ENCODE measurements around a stretch of chrX.

DNA sequence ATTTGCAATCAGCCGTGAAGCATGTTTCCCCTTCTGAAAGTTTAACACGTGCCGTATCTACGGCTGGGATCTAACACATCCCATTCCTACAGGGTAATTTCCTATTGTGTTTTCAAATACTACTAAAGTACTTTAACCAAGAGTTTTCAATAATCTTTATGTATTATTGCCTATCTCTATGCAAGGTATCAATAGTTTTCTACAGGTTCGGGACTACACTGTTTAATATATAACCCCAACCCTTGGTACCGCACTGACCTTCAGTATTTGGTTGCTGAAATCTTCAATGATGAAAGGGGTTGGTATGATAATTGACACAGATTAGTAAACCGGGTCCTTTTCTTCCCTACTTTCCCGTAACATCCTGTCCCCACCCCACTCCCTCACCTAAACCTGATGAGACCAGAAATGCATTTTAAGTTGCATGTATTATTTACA lies 825 bp upstream of the BRWD3 start:
- PRO-cap, result no peak

GRCh38 chrX:85154911-85155394 lies 88.6 kb downstream of the SATL1 start:
- PRO-cap, result no peak

GRCh38 chrX:86001982-86002584 lies 45.3 kb downstream of the CHM start:
- PRO-cap, result no peak

DNA sequence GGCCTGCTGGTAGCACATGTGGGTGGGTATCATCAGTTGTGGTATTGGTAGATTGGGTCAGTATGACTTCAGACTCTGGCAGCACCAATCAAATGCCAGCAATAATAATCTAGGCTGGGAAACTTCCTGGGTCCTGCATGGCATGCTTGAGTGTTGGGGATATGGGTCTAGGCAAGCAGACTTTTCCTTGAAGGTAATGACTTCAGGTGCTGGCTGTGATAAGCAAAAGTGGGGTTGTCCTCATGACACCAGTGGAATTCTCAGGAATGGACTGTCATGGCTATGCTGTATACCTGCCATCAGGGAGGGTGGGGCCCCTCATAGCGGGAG lies 577.5 kb downstream of the DACH2 start:
- PRO-cap, result no peak

- PRO-cap, result no peak
Observed at GRCh38 chrX:87409536-87409883, 108.1 kb upstream of the KLHL4 start.

- PRO-cap, result no peak
Observed at GRCh38 chrX:87728445-87728953, 210.9 kb downstream of the KLHL4 start.

DNA sequence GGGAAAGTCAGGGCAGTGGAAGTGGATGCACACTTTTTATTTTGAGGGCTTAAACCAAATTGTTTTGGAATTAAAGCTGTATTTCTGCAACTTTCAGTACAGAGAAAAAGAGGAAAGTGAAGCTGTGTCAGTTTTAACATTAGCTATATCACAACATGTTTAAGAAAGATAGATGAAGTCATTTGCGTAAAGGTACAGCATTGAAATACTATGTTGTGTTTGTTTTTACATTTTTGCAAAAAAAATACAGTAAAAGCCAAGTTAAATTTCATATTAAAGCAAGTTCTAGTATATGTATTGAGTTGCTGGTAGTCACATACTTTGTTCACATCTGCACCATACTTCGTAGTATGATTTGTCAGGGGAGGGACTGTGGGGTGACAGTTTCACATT lies 194.0 kb downstream of the TGIF2LX start:
- PRO-cap, result no peak

- PRO-cap, result no peak
Observed at GRCh38 chrX:96685652-96686028, 998 bp downstream of the DIAPH2 start.

DNA sequence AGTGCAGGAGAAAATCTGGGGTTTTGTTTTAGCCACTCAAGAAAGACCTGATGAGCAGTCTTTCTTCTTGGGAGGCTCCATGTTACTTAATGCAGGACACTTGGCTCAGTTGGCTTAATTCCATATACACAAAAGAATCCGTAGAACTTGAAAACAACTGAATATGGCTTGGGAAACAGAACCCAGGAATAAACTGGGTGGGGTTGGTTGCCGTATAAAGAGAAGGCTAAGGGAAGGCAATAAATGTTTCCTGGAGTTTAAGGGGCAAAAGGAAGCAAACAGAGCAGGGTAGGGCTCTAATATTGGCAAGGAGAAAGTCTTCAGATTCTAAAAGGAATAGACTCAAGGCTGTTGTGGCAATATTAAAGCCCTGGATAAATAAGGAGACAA lies 8.4 kb downstream of the TNMD start:
- PRO-cap, result no peak

- PRO-cap, result no peak
Observed at GRCh38 chrX:100644974-100645521, 1.0 kb downstream of the SRPX2 start.

GRCh38 chrX:100649509-100650279 lies 5.7 kb downstream of the SRPX2 start:
- PRO-cap, result no peak

DNA sequence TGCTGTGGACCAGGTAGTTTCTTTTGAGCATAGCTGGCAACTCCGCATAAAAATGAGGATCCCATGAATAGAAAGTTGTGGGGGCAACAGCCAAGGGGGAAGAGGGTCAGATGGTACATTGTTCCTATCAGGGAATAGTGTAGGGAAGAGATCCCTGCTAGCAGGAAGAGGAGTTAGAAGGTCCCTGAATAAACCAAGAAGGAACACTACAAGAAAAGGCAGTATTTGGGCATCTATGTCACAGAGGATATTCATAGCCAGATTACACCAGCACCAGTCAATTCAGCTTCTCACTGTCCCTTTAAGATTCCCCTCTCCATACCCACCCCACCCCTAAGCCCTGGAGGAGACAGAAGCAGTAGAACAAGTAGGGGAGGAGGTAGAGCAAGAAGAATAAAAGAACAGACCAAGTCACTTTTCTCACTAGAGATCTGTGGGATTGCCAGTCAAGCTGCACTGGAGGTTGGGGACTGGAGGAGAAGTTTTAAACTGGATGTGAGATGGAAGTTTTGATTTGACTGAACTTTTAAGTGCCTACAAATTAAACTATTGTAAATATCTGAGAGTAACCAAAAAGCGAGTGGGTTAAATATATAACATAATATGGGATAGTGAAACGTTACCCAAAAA lies 9.3 kb upstream of the SYTL4 start:
- PRO-cap, result no peak

GRCh38 chrX:100829781-100830295 lies 9.6 kb downstream of the CSTF2 start:
- PRO-cap, result no peak

GRCh38 chrX:101164556-101165544 lies 54.7 kb upstream of the DRP2 start:
- PRO-cap, result no peak

DNA sequence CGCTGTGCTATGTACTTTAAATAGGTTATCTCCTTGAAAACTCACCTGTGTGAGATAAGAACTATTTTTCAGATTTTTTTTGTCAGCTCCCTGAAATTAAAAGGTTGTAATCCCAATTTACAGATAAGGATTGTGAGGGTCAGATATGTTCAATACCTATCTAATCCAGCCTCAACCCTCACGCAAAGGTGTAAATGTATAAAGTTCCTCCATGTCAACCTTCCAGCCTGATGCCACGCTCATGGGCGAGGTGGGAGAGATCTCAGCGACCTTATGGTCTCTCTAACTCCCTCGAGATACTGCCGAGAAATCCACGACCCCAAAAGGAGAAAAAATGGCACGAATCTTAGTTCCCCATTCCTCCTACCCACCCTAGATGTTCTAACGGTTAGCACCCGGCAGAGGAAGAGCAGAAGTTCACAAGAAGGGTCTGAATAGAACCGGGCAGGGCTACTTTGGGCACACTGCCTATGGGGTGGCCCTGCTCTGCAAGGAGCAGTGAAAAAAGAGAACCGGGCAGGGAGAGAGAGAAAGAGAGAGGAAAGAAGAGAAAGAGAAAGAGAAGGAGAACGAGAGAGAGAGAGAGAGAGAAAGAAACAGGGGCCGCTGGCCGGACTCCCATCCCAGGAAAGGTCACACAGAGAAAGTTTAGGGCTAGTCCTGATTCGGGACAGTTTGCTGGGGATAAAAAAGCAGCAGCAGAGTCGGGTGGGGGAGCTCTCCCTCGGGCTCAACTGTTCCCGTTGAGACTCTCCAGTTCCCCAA lies 652 bp downstream of the GLA start:
- PRO-cap, result no peak

- PRO-cap, result no peak
Observed at GRCh38 chrX:101424471-101425324, 16.7 kb downstream of the HNRNPH2 start.

DNA sequence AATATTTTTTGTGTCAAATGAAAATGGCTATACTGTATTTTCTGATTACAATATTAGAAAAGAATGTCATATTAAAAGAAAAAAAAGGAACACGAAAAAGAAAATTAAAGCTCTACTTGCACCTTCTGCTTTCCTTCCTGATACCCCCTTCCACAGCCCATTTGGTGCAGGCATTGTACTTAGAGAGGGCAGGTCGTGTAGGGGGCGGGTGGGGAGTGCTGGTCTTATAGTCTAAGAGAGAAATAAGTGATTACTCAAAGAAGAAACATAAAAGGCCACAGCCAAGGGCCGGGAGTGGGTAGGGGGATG lies 459 bp upstream of the ARMCX4 start:
- PRO-cap, result no peak

GRCh38 chrX:101617203-101617691 lies 553 bp downstream of the ARMCX6 start:
- PRO-cap, result no peak

DNA sequence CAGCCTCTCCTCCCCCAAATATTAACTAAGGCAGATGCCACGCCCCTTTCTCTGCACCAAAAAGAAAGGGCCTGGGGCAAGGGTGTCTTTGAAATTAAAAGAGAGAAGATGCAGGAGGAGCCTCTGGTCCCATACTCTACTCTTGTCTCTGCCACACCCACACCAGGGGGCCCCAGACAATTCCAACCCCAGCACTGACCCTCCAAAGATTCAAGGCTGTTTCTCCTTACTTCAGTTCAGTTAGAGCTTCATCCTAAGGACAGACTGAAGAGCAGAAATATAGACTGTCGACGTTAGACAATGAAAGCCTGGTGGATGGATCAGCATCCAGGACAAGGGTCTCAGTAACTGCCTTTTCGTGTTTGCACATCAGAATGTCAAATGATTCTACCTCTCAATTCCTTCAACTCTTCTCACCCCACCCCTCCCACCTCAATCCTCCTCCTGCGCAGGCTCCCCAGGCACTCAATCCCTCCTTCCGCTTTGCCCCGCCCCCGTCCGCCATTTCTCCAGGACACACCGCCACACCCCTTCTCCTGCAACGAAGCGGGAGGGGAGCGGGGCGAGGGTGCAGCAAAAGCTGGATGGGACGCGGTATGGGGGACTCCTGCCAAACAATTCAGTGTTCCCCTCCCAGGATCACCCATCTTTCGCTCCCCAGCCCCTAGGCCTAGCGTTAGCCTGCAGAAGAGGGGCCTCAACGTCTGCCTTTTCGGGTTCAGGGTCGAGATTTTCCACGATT lies 1.2 kb downstream of the ARMCX2 start:
- PRO-cap, result unidirectional peak, plus-strand start at position 541 of the sequence

GRCh38 chrX:102864853-102865393 lies 72.1 kb upstream of the RAB40AL start:
- PRO-cap, result no peak